ENCODE measurements around a stretch of chrX.

DNA sequence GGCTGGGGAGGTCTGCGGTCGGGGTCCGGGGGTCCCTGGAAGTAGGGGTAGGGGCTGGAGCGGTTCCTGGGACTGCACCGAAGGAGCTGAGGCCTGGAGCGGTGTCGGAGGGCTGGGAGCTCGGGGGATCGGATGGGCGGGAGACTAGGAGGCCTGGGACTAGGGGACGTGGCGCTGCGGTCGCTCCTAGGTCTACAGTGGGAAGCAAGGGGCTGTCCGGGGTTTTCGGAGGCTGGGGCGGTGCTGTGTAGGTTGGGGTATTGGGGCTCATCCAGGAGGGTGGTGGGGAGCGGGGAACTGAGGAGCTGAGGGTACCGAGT is 515 bp downstream of the AKAP17A start:
- PRO-cap, result no peak
- RAMPAGE, long total RNA, result no peak
- RRBS, result 2% methylated on average over 3 of the region's 19 CpGs

GRCh38 chrX:2324900-2325930 is 175.6 kb downstream of the DHRSX start:
- PRO-cap, result unidirectional peak, plus-strand start at chrX:2325360; unidirectional peak, plus-strand start at chrX:2325405
- RAMPAGE, long total RNA, result no peak
- RRBS, result 11% methylated on average over 3 of the region's 39 CpGs

DNA sequence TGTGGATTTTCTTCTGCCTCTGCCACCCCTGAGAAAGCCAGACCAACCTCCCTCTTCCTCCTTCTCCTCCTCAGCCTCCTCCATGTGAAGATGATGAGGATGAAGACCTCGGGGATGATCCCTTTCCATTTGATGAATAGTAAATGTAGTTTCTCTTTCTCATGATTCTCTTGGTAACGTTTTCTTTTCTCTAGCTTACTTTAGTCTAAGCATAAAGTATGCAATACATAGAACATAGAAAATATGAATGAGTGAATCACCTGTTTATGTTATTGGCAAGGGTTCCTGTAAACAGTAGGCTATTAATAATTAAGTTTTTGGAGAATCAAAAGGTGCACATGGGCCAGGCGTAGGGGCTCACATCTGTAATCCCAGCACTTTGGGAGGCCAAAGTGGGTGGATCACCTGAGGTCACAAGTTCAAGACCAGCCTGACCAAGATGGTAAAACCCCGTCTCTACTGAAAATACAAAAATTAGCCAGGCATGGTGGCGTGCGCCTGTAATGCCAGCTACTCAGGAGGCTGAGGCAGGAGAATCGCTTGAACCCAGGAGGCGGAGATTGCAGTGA is 144.1 kb downstream of the DHRSX start:
- PRO-cap, result no peak
- RAMPAGE, long total RNA, result no peak
- RRBS, result no CpG with 5 or more reads among the region's 8 CpGs

DNA sequence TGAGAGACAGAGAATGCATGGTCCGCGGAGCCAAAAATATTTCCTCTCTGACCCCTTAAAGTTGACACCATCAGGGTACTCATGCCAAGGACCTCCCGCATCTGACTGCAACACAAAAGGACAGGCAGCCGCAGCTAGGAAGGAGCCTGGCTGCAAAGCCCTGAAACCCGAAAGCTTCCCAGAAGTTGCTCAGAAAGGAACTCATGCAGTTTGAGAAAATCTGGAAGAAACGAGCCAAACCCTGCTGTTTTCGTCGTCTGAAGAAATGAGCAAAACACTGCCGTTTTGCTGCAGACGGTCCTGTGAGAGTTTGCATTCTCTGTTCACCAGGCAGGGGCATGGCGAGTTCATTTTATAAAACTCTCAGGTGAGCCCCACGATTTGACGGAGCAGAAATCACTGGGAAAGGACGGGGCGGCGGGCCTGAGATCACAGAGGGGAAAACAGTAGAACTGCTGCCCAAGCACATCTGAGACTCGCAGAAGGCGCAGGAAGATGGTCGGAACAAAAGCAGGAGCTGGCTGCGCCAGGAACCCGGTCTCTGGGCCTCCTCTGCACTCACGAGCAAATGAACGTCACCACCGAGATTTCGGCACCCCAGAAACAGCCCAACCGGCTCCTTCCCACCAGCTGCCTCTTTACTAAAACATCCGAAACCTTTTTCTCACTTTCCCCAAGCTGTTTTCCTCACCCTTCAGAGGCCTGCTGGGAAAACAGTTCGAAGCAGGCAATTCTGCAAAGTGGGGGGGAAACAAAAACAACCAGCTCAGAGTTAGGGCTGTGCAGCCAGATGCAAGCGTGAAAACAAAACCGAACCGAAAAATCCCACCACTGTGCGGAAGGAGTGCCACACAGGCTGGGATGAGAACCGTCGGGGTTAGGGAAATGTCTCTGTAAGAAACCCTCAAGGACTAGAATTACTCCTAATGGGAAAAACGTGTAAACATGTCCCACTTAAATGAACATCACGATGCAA is 16.2 kb downstream of the DHRSX start:
- PRO-cap, result no peak
- RAMPAGE, long total RNA, result no peak
- RRBS, result 53% methylated on average over 5 of the region's 36 CpGs

DNA sequence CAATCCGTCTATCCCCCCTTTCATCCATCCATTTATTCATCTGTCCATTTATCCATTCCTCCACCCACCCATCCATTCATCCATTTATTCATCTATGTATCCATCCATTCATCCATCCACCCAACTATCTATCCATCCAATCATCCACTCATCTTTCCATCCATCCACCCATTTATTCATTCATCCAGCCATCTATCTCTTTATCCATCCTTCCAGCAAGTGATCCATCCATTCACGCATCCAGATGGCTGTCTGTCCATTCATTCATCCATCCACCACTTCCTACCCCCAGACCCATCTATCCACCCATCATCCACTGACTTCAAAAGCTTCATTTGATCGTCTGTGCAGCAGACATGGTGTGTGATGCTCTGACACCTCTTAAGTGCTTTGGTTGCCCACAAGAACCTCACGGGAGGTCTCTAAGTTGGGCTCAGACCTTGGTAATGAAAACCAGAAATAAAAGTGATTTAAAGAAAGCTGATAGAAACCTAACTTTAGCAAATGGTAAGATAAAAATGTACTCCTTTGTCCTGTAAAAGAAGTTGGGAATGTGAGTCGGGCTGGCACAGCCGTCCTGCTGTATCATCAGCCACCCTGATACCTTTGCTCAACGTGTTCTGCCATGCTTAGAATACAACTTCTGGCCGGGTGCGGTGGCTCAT is 83.8 kb upstream of the CD99 start:
- PRO-cap, result no peak
- RAMPAGE, long total RNA, result no peak
- RRBS, result no CpG with 5 or more reads among the region's 9 CpGs

DNA sequence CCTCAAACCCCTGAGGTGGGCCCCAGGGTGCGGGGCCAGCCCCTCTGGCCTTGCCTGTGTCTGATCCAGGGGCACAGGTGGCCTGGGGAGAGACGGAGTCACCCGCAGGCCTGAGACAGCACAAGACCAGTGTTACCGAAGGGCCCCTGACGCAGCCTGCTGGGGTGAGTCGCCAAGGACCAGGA is 82.9 kb upstream of the CD99 start:
- PRO-cap, result no peak
- RAMPAGE, long total RNA, result no peak
- RRBS, result no CpG with 5 or more reads among the region's 6 CpGs

DNA sequence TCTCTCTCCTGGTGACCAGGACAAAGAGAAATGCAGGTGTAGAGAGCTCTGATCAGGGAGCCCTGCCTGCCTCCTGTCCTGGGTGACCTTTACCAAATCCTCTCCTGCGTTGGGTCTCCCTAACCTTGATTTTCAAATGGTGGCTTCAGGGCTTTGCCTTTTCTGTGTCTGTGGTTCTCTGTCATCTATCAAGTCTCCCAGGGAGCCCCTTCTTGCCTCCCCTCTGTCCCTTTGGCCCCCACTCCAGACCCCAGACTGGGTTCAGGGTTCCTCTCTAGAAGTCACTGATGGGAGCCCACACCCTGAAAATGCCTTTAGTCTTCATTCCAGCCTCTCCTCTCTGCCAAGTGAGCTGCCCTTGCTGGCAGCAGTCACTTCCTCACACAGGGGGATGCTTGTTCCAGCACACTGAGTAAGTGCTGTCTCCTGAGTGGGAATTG is 40.5 kb upstream of the CD99 start:
- PRO-cap, result no peak
- RAMPAGE, long total RNA, result no peak
- RRBS, result no CpG with 5 or more reads among the region's 1 CpG

DNA sequence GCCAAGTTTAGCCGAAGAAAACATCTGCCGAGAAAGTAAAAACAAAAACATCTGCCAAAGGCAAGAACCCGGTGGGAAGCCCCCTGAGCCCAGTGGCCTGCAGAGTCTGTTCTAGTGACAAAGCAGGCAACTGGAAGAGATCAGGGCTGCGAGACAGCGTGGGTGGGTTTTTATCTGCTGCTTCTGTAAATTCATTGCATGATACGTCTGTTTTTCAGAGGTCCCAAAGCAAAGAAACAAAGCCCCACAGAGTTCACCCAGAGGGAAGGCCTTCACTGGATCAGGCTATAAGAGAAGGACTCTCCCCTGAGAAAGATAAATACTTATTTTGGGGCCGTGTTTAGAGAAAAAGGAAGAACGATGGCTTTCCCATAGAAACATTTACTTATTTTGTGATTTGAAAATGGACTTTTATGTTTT is 26.4 kb upstream of the CD99 start:
- PRO-cap, result no peak
- RAMPAGE, long total RNA, result no peak
- RRBS, result no CpG with 5 or more reads among the region's 8 CpGs

- PRO-cap, result no peak
- RAMPAGE, long total RNA, result no peak
- RRBS, result 2% methylated on average over 18 of the region's 55 CpGs
Measured at GRCh38 chrX:2691621-2692791, 911 bp downstream of the CD99 start.

GRCh38 chrX:2708573-2709451 is 17.7 kb downstream of the CD99 start:
- PRO-cap, result no peak
- RAMPAGE, long total RNA, result no peak
- RRBS, result no CpG with 5 or more reads among the region's 13 CpGs

GRCh38 chrX:2767382-2767978 is 15.6 kb downstream of the XG start:
- PRO-cap, result no peak
- RAMPAGE, long total RNA, result no peak
- RRBS, result no CpG with 5 or more reads among the region's 19 CpGs

DNA sequence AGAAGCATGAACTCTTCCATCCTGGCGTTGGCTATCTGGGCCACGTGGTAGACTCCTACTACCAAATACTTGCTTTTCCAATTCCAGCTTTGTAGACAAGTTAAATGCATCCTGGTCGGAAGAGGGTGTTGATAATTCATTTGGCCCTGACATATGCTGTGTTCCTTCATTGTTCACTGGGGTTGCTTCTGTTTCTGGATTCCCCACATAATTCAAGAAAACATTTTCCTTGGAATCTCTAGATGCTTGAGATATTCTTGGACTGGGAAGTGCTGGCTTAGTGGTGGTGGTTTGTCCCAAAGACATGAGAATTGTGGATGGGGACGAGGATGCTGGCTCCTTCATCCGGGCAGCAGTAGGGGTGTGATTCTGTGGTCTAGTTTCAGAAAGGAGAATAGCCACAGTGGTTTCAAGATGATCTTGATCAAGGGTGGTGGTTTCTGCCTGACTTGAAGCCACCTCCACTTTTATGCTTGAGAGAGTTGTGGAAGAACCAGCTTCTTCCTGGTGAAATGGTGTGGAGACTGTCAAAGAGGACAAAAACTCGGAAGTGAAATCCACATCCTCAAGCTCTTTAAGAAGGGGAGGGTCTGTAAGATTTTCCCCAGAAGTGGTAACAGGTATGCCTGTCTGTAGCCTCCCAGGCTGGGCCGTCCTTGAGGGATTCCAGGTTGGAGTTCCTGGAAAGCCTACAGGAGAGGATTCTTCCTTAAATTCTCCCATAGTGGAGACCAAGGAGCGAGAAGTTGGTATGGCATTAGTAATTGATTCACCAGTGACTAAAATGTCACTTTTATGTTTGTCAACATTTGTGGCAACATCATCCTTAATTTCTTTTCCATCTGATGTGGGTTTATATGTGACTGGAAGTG is 25.3 kb downstream of the MXRA5 start:
- PRO-cap, result no peak
- RAMPAGE, long total RNA, result no peak
- RRBS, result no CpG with 5 or more reads among the region's 8 CpGs

DNA sequence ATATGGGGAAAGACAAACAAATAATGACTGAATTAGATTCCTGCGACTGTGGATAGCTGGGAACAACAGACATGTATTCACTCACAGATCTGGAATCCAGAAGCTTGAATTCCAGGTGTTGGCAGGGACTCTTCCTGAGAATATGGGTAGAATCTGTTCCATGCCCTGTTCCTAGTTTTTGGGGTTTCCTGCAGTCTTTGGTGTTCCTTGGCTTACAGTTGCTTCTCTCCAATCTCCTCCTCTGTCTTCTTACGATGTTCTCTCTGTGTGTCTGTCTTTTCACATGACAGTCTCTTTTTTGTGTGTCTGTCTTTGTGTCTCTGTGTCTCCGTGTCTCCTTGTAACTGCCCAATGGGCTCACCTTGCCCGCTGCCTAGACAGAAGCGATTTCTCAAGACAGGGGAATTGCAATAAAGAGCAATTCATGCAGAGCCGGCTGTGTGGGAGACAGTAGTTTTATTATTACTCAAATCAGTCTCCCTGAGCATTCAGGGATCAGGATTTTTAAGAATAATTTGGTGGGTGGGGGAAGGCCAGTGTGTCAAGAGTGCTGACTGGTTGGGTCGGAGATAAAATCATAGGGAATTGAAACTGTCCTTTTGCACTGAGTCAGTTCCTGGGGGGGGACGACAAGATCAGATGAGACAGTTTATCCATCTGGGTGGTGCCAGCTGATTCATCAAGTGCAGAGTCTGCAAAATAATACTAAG is 502.7 kb downstream of the NLGN4X start:
- PRO-cap, result no peak
- RAMPAGE, long total RNA, result no peak
- RRBS, result no CpG with 5 or more reads among the region's 8 CpGs

DNA sequence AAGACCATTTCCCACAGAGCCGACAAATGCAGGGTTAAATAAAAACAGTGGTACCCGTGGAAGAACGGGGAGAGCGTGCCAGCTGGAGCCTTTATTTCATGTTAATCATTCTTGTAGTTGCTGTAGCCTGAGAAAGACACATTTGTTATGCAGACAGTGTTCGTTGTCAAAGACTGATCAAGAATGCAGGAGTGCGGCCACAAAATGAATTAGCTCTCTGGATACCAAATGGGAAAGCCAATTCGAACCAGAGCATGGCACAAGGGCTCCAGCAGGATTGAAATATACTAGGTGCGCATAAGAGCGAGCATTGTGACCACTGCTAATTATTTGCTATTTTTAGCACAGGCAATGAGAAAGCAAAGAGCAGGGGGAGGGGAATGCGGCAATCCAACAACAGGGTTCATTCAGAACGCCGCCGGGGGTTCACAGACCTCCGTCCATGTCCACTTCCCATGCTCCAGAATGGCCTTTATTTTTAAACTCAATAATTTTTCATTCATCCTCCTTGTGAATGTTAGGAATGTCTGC is 243.9 kb upstream of the VCX3A start:
- PRO-cap, result no peak
- RAMPAGE, long total RNA, result no peak
- RRBS, result no CpG with 5 or more reads among the region's 14 CpGs

DNA sequence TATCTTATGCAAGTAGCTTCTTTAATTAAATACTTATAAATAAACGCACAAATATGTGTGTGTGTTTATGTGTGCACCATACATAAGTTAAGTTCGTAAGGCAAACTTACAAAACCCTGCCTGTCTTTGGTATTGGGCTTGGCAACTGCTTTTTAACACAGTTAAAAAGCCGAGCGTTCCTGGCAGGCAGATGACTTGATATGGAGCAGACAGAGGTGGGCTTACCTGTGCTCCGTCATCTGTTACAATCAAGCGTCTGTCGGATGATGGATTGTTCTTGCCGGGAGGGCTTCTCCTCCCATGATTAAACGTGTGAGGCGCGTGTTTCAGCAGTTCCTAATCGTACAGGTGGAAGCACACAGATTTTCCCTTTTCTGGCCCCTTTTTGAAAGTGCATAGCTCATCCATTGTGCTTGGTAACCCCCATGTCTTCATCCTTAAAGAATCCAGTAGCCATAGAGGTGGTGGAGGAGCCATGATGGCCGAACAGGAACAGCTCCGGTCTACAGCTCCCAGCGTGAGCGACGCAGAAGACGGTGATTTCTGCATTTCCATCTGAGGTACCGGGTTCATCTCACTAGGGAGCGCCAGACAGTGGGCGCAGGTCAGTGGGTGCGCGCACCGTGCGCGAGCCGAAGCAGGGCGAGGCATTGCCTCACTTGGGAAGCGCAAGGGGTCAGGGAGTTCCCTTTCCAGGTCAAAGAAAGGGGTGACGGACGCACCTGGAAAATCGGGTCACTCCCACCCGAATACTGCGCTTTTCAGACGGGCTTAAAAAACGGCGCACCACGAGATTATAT is 215.3 kb upstream of the STS start:
- PRO-cap, result no peak
- RAMPAGE, long total RNA, result no peak
- RRBS, result no CpG with 5 or more reads among the region's 38 CpGs

- PRO-cap, result no peak
- RAMPAGE, long total RNA, result no peak
- RRBS, result no CpG with 5 or more reads among the region's 14 CpGs
Measured at GRCh38 chrX:7108919-7109833, 38.3 kb upstream of the STS start.

DNA sequence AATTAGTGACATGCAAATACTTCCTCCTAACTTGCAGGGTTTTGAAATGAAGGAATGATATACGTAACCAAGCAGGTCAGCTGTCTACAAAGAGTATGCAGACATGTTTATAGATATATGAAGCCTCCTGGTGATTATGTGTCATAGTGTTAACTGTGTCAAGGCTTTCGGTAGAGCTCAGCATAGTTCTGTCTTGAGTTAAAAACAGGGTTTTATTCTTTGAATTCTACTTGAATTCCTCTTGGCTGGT is 729 bp upstream of the STS start:
- PRO-cap, result no peak
- RAMPAGE, long total RNA, result no peak
- RRBS, result no CpG with 5 or more reads among the region's 2 CpGs

- PRO-cap, result no peak
- RAMPAGE, long total RNA, result no peak
- RRBS, result no CpG with 5 or more reads among the region's 2 CpGs
Measured at GRCh38 chrX:9379679-9379991, 85.2 kb upstream of the TBL1X start.

DNA sequence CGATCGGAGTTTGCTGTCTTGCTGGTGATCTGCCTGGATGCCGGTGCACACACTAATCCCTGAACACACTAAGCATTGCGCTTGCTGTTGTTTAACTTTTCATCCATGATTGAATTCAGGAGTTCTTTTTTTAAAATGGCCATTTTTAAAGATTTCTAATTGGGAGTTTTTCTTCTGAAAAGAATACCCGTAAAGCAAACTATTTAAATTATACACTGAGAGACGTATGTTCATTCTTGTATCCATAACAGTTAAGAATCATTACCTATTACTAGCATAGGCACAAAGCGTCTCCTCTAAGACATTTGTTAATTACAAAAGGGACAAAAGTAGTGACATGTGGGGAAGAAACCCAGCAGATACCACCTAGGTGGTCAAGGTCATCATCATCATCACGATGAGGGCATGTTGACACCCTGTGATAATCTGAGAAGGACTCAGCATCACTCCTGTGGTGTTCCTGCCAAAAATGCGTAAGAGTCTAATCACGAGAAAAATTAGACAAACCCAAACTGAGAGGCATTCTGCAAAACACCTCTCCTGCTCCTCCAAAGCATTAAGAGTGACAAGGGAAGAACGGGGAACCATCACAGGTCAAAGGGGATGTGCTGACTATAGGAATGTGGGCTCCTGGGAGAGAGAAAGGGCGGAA is 124.8 kb downstream of the TBL1X start:
- PRO-cap, result no peak
- RAMPAGE, long total RNA, result no peak
- RRBS, result 93% methylated on average over 1 of the region's 12 CpGs

DNA sequence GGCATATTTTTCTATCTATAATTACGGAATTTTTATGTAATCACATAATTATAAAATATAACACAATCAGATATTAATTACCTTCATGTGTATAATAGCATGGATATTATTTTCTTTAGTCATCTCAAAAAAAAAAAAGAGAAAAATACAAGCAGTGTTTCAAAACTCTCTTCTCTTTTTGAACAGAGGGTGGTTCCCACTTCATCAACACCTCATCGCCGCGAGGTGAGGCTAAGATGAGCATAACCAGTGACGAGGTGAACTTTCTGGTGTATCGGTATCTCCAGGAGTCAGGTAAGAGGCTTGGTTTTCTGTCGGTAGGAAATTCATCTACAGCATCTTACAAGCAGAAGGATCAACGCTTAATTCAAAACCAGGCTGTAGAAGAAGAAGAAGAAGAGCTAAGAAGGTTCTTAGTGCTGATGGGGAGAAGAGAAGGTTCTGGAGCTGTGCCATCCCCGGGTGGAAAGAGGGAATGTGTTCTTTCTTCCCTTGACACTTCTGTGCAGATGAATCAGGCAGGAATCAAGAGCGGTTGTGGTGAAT is 111.5 kb downstream of the GPR143 start:
- PRO-cap, result no peak
- RAMPAGE, long total RNA, result no peak
- RRBS, result no CpG with 5 or more reads among the region's 10 CpGs

All from lung (tissue), 4 donors.